Heart left ventricle (tissue), 7 donors: ENCODE measurements around a stretch of chr6.

- PRO-cap, 6 experiments, result peak in 1 of 6 experiments; most common plus-strand start chr6:33312980 (in 1); most common minus-strand start chr6:33312881 (in 1)
- RAMPAGE, long total RNA, 2 experiments, result no peak in any of the 2 experiments
- RRBS, result no CpG with 5 or more reads among the region's 17 CpGs
Observed at GRCh38 chr6:33312694-33313128, 1.2 kb downstream of the TAPBP start.

- PRO-cap, 6 experiments, result no peak in any of the 6 experiments
- RAMPAGE, long total RNA, 2 experiments, result no peak in any of the 2 experiments
- RRBS, result no CpG with 5 or more reads among the region's 10 CpGs
Observed at GRCh38 chr6:33403401-33404212, 7.2 kb upstream of the PHF1 start.

- PRO-cap, 6 experiments, result no peak in any of the 6 experiments
- RAMPAGE, long total RNA, 2 experiments, result no peak in any of the 2 experiments
- RRBS, result no CpG with 5 or more reads among the region's 9 CpGs
Observed at GRCh38 chr6:33423318-33423741, 3.5 kb downstream of the SYNGAP1 start.

DNA sequence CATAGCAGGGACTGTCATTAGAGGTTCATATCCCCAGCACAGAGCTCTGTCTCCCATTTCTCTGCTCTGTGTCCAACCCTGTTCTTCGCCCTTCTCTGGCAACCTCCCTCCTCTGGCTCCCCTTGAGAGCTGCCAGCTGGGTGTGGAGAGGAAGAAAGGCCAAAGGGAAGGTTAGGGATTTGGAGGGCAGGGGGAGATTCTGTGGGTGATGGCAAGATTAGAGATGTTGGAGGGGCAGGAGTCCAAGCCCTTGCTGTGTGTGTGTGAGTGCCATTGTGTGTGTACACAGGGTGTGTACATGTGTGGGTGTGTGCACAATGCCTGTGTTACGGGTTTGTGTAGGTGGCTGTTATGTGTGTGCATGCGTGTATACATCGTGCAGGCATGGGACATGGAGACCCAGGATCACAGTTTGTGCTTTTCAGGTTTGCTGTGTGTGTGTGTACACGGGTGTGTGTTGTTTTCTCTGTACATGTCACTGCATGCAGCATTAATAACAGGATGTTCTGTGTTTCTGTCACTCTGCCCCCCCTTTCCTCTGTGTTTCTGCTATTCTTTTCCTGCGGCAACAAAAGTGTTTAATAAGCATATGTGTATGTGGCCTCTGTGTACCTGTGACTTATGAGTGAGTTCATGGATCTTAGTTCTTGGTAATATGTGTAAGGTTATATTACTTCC lies 9.6 kb downstream of the SYNGAP1 start:
- PRO-cap, 6 experiments, result no peak in any of the 6 experiments
- RAMPAGE, long total RNA, 2 experiments, result no peak in any of the 2 experiments
- RRBS, result no CpG with 5 or more reads among the region's 6 CpGs

- PRO-cap, 6 experiments, result peak in 6 of 6 experiments; most common plus-strand start chr6:33571000 (in 5); most common minus-strand start chr6:33571321 (in 6)
- RAMPAGE, long total RNA, 2 experiments, result no peak in any of the 2 experiments
- RRBS, result 2% methylated on average over 6 of the region's 47 CpGs
Observed at GRCh38 chr6:33570578-33571689, 9.1 kb downstream of the BAK1 start.

DNA sequence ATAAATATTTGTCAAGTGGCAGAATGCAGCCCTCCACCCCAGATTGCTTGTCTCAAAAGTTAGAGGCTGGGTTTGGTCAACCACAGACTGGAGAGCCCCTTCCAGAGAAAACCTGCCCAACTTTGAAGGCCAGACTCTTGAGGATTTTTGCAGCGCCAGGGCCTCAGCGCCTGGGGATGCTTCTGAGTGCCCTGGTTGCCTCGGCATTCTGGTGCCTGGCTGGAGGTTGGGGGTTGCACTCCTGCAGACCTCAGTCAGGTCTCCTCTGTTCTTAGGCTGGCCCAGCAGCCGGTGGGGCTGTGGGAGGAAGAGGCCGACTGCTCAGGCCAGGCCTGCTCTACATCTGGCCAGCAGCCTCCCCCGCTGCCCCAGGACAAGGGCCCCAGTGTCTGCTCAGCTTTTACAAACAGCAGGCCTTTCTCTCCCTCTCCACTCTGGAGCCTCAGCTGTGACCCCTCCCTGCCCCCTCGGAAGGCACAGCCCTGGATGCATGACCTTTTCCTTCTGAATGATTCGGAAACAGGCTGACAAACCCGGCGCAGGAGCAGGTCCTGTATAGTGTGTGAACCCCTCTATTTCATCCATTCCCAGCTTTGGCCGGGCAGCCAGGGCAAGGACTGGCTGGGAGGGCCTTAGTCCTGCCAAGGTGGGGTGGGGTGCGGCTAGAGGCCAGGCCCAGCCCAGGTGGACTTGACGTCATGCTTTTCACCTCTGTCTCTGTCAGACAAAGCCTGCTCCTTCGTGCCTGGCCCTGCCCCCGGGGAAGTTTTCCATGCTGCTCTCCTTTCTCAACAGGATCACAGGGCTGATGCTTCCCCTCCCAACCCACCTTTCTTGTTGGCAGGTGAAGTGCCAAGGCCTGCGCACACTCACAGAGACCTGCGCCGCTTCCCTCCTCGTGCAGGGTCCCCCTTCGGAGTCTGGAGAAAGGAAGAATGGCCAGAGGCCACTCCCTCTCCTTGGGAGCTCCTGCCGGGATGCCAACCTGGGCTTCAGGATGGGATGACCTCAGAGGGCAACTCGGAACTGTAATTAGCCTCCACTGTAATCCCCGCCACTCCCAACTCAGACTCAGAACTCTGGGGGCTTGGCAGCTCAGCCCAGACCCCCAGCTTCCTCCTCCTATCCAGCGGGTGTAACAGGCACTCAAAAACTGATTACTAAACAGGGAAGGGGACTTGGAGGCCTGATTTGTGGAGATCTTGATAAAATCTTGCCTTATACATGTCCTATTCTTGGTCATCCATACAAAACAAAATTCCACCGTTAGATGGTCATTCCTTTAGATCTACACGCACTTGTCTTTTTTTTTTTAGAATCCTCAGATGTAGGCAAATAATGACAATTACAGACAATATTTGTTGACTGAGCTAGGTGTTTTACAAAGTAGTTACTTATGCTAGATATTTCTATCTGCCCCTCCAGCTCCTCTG lies 10.0 kb upstream of the ITPR3 start:
- PRO-cap, 6 experiments, result peak in 1 of 6 experiments; most common plus-strand start position 507 of the sequence (in 1)
- RAMPAGE, long total RNA, 2 experiments, result no peak in any of the 2 experiments
- RRBS, result no CpG with 5 or more reads among the region's 26 CpGs

GRCh38 chr6:33638540-33639171 lies 17.5 kb downstream of the ITPR3 start:
- PRO-cap, 6 experiments, result no peak in any of the 6 experiments
- RAMPAGE, long total RNA, 2 experiments, result no peak in any of the 2 experiments
- RRBS, result no CpG with 5 or more reads among the region's 6 CpGs

DNA sequence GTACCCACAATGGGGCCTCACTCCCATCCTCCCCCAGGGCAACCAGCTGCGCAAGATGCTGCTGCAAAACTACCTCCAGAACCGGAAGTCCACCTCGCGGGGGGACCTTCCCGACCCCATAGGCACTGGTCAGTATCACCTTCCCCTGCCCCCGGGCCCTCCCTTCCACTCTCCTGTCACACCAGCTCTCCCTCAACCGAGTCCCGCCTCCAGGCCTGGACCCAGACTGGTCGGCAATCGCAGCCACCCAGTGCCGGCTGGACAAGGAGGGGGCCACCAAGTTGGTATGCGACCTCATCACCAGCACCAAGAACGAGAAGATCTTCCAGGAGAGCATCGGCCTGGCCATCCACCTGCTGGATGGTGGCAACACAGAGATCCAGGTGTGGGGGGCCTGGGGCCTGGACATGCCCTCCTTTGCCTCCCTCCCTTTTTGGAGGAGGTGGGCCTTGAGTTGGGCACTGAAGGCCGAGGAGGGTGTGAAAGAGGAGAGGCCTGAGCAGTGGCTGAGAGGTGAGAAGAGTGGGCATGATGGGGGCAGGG lies 26.9 kb downstream of the UQCC2 start:
- PRO-cap, 6 experiments, result no peak in any of the 6 experiments
- RAMPAGE, long total RNA, 2 experiments, result no peak in any of the 2 experiments
- RRBS, result 91% methylated on average over 8 of the region's 15 CpGs

DNA sequence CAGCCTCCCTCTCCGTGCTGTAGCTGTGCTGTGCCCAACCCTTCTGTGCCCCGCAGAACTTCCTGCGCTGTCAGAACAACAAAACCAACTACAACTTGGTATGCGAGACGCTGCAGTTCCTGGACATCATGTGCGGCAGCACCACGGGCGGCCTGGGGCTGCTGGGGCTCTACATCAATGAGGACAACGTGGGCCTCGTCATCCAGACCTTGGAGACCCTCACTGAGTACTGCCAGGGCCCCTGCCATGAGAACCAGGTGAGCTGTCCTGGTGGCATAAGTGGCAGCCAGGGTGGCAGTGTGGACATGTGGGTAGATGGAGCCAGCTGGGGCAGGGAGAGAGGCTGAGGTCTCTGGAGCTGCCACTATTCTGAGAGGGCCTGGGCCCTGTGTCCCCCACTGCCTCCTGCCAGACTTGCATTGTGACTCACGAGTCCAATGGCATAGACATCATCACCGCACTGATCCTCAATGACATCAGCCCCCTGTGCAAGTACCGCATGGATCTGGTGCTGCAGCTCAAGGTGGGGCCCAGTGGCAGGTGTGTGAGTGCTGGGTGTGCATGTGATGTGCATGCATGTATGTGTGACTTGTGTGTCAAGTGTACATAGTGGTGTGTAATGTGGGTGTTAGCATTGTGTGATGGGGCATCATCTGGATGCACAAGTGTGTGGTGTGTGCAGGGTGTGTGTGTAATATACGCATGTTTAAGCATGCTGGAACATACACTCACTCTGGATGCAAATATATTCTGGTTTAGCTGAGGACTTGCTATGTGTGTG lies 25.3 kb downstream of the UQCC2 start:
- PRO-cap, 6 experiments, result no peak in any of the 6 experiments
- RAMPAGE, long total RNA, 2 experiments, result no peak in any of the 2 experiments
- RRBS, result no CpG with 5 or more reads among the region's 14 CpGs

DNA sequence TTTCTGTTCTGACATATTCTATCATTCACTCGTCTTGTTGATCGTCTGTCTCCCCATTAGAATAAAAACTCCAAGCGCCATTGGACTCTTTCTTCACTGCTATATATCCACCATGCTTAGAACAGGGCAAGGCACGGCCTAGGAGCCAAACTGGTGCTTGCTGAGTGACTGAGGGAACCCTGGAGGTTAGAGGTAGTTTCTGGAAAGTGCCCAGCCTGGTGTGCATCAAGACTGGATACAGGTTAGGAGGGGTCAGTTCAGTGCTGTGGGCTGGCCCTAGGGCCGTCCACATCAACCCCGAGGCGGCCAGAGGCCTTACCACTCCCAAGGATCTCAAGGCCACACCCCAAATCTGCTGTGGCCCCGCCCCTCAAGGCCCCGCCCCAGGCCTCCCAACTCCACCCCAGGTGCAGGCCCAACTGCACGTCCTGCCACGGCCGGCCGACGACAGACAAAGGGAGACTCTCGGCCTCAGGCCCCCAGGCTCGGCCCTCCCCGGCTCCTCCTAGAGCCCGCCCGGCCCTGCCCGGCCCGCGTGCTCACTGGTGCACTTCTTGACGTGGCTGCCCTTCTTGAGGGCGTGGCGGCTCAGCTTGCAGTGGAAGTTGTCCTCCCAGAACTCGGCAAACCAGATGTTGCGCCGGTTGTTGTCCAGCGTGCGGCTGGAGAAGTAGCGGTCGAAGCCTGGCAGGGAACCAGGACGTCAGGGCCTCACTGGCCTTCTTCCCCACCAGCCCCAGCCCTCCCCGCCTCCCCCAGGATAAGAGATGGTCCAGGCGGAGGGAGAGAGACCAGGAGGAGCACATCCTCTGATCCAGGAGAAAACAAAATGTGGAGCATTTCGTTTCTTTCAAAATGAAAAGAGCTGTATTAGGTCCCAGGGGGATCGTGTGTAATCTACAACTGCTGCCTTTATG lies 89.6 kb downstream of the GRM4 start:
- PRO-cap, 6 experiments, result peak in 3 of 6 experiments; most common plus-strand start position 631 of the sequence (in 3); most common minus-strand start position 291 of the sequence (in 1)
- RAMPAGE, long total RNA, 2 experiments, result no peak in any of the 2 experiments
- RRBS, result 10% methylated on average over 13 of the region's 37 CpGs

GRCh38 chr6:34237829-34238437 lies 1.3 kb downstream of the HMGA1 start:
- PRO-cap, 6 experiments, result no peak in any of the 6 experiments
- RAMPAGE, long total RNA, 2 experiments, result no peak in any of the 2 experiments
- RRBS, result 8% methylated on average over 24 of the region's 53 CpGs

DNA sequence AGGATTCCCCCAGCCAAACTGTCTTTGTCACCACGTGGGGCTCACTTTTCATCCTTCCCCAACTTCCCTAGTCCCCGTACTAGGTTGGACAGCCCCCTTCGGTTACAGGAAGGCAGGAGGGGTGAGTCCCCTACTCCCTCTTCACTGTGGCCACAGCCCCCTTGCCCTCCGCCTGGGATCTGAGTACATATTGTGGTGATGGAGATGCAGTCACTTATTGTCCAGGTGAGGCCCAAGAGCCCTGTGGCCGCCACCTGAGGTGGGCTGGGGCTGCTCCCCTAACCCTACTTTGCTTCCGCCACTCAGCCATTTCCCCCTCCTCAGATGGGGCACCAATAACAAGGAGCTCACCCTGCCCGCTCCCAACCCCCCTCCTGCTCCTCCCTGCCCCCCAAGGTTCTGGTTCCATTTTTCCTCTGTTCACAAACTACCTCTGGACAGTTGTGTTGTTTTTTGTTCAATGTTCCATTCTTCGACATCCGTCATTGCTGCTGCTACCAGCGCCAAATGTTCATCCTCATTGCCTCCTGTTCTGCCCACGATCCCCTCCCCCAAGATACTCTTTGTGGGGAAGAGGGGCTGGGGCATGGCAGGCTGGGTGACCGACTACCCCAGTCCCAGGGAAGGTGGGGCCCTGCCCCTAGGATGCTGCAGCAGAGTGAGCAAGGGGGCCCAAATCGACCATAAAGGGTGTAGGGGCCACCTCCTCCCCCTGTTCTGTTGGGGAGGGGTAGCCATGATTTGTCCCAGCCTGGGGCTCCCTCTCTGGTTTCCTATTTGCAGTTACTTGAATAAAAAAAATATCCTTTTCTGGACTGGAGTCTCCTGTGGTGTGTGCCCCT lies 3.2 kb downstream of the SMIM29 start:
- PRO-cap, 6 experiments, result no peak in any of the 6 experiments
- RAMPAGE, long total RNA, 2 experiments, result no peak in any of the 2 experiments
- RRBS, result no CpG with 5 or more reads among the region's 13 CpGs

DNA sequence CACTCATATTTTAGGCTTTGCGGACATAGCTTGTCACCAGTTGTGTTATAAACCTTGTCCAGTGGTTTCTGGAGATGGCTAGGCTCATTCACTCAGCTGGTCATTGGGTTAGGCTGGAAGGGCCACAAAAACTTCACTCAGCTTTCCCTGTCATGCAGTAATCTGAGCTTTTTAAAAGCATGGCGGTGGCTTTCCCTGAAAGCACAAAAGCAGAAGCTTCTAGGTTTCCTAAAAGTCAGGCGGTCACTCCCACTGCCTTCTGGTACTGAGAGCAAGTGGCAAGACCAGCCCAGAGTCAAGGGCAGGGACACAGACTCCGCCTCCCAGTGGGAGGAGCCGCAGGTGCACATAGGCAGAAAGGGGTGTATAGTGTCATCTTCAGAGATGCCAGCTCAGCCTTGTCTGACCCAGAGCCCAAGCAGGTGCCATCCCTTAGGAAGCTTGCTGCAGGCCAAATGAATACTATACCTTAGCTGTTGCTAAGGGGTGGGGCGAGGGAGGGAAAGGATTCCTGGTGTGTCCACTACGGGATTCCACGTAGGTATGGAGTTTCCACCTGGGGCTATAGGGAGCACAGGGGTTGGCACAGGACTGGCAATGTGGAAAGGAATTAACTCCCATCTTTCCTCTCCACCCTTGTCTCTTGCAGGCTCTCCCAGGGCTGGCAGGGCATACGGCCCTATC lies 17.9 kb upstream of the PACSIN1 start:
- PRO-cap, 6 experiments, result no peak in any of the 6 experiments
- RAMPAGE, long total RNA, 2 experiments, result no peak in any of the 2 experiments
- RRBS, result no CpG with 5 or more reads among the region's 9 CpGs

GRCh38 chr6:34526635-34526858 lies 29.6 kb downstream of the SPDEF start:
- PRO-cap, 6 experiments, result no peak in any of the 6 experiments
- RAMPAGE, long total RNA, 2 experiments, result no peak in any of the 2 experiments
- RRBS, result no CpG with 5 or more reads among the region's 8 CpGs

DNA sequence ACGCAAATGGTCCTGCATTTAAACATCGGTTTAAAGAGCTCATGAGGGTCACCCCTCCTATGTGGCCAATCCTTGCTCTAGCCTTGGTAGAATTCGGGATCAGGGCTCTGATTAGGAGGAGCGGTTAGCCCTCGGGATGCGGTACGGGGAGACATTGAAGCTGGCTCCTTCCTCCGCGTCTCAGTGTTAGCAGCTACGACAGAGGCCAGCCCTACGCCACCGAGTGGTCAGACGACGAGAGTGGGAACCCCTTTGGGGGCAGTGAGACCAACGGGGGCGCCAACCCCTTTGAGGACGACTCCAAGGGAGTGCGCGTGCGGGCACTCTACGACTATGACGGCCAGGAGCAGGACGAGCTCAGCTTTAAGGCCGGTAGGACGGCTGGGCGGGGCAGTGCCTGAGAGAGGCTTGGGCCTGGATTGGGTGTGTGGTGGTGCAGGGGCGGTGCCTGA lies 24.7 kb downstream of the SPDEF start:
- PRO-cap, 6 experiments, result peak in 6 of 6 experiments; most common plus-strand start position 323 of the sequence (in 1); most common minus-strand start position 338 of the sequence (in 6)
- RAMPAGE, long total RNA, 2 experiments, result no peak in any of the 2 experiments
- RRBS, result no CpG with 5 or more reads among the region's 27 CpGs

DNA sequence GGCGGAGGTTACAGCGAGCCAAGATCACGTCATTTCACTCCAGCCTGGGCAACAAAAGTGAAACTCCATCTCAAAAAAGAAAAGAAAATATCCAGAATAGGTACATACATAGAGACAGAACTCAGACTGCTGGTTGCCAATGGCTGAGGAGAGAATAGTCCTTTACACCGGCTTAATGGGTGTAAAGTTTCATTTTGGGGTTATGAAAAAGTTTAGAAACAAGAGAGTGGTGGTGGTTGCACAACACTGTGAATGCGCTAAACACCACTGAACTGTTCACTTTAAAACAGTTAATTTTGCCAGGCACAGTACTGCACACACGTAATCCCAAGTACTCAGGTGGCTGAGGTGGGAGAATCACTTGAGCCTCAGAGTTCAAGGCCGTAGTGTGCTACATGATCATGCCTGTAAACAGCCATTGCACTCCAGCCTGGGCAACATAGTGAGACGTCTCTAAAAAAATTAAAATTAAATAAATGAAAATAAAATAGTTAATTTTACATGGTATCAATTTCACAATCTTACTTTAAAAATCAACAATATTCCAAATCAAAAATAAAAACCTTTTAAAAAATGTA lies 7.6 kb downstream of the ILRUN start:
- PRO-cap, 6 experiments, result no peak in any of the 6 experiments
- RAMPAGE, long total RNA, 2 experiments, result no peak in any of the 2 experiments
- RRBS, result no CpG with 5 or more reads among the region's 8 CpGs

DNA sequence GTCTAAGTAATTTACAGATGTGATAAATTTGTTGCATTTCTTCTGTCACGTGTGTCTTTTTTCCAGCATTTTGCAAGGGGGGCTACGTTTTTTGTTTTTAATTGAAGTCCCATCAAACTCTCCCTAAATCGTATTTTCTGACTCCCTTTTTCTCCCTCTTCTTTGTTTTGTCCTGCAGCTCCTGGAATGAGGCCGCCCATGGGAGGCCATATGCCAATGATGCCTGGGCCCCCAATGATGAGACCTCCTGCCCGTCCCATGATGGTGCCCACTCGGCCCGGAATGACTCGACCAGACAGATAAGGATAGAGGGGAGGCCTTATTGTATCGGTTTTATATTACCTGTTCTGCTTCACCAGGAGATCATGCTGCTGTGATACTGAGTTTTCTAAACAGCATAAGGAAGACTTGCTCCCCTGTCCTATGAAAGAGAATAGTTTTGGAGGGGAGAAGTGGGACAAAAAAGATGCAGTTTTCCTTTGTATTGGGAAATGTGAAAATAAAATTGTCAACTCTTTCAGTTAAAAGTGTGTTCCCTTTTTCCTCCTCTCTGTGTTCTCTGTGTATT lies 16.0 kb downstream of the SNRPC start:
- PRO-cap, 6 experiments, result no peak in any of the 6 experiments
- RAMPAGE, long total RNA, 2 experiments, result no peak in any of the 2 experiments
- RRBS, result no CpG with 5 or more reads among the region's 9 CpGs

DNA sequence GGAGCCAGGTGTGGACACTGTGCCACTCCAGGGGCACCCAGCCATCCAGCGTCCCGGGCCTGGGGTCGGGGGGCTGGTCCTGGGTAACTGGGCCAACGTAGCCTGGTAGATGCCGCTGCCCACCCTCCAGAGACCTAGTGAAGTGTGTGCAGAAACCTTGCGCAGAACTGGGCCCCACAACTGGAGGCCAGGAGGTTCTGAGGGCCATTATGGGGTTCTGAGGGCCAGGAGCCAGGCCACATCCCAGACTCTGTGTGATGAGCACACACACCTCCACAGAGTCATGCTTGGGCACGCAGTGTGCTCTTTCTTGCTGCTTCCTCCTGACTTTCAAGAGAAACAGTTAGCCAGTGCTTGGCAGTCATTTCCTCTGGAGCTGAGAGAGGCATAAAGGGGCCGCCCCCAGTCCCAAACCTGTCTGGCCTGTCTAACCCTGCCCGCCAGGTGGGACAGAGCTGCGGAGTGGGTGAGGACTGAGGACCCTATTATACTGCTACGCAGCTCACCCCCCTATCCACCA lies 457 bp downstream of the DEF6 start:
- PRO-cap, 6 experiments, result no peak in any of the 6 experiments
- RAMPAGE, long total RNA, 2 experiments, result no peak in any of the 2 experiments
- RRBS, result 41% methylated on average over 2 of the region's 11 CpGs

- PRO-cap, 6 experiments, result no peak in any of the 6 experiments
- RAMPAGE, long total RNA, 2 experiments, result no peak in any of the 2 experiments
- RRBS, result no CpG with 5 or more reads among the region's 1 CpG
Observed at GRCh38 chr6:35328121-35328588, 14.2 kb upstream of the PPARD start.

DNA sequence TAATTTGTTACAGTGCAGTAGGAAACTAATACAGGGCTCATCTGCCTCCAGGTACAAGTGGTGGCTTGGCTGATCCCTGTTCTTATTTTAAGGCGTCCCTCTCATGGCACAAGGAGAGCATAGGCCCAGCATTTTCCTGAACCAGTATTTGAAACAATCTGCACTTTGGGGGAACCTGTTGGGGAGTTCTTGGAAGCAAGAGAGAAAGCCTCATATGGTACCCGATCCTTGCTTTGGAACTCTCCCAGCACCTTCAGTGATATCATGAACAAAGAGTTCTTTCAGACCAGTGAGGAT lies 16.0 kb downstream of the PPARD start:
- PRO-cap, 6 experiments, result no peak in any of the 6 experiments
- RAMPAGE, long total RNA, 2 experiments, result no peak in any of the 2 experiments
- RRBS, result no CpG with 5 or more reads among the region's 2 CpGs